Measurements from ENCODE around the genes THOC1, COLEC12 and MYOM1.

GRCh38 chr18:210780-212064 lies 52.9 kb downstream of the USP14 start:
- PRO-cap, 2 experiments: no peak in any of the 2 experiments

DNA sequence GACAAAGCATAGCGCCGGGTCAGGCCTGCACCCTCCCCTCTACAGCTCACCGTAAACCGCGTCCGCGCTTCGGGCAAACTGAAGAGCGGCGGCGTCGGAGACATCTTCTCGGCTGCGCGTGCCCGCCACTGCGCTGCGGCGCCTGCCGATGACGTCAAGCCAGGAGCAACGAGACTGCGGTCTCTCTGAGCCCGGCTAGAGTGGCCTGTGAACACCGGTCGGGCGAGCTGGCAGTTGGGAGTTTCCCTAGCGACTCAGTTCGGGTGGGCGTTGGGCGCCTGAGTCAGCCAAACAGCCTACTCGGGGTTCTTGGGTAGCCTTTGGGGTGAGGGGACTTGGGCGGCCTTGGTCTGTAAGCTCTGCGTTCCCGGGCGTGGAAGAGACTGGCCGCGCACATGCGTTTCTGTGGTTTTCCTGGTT lies at the start of gene THOC1:
TSS of gene THOC1 (minus strand) at position 132 of the 420 bp plus-strand sequence.
- PRO-cap, 2 experiments: peak in 1 of 2 experiments; most common plus-strand start position 208 of the sequence (in 1); most common minus-strand start position 130 of the sequence (in 1)

DNA sequence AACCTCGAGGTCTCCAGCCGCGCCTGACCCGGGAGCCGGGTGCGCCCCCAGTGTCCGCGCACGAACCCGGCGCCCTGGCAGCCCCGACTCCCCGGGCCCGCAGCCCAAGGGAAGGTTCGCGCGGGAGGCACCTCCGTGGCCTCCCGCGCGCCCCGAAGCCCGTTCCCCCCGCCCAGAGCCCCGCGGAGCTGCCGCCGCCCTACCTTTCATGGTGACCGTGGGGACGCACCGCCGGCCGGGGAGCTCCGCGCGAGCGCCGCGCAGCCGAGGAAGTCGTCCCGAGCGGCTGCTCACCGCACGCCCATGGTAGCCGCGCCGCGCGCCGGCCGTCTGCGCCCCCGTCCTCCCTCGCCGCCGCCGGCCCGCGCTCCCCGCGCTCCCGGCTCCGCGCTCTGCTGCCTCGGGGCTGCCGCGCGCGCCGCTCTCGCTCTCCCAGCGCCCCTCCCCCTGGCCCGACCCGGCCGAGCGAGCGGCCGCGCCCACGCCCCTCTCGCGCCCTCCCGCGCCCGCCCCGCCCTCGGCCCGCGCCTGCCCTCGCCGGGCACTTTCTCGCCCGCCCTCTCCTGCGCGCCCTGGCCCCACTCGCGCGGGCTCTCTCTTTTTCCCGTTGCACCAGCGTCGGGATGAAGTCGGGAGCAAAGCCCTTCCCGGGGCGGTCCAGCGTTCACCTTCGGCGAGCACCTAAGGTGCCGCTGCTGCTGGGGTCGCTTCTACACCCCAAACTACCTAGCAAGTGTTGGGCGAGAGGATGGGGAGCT lies at the start of gene COLEC12:
TSS of gene COLEC12 (minus strand) at position 397 of the 758 bp plus-strand sequence.
- PRO-cap, 2 experiments: peak in 1 of 2 experiments; most common plus-strand start position 610 of the sequence (in 1); most common minus-strand start position 397 of the sequence (in 1)

- PRO-cap, 2 experiments: no peak in any of the 2 experiments
These were observed 14.8 kb upstream of the COLEC12 start for GRCh38 chr18:515108-515911.

GRCh38 chr18:659517-659803 lies 2.0 kb downstream of the TYMS start:
- PRO-cap, 2 experiments: no peak in any of the 2 experiments

DNA sequence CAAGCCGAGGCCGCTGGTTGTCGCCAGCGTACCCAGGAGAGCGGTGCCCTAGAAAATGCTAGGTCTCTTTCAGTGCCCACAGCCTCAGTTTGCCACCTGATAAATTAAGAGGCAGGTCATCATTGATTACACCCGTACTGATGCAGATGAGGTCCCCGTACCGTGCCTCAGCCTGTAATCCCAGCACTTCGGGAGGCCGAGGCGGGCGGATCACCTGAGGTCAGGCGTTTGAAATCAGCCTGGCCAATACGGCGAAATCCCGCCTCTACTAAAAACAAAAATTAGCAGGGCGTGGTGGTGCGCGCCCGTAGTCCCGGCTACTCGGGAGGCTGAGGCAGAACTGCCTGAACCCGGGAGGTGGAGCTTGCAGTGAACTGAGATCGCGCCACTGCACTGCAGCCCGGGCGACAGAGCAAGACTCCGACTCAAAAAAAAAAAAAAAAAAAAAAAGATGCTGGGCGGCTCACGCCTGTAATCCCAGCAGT lies 656 bp upstream of the ENOSF1 start:
- PRO-cap, 2 experiments: no peak in any of the 2 experiments

DNA sequence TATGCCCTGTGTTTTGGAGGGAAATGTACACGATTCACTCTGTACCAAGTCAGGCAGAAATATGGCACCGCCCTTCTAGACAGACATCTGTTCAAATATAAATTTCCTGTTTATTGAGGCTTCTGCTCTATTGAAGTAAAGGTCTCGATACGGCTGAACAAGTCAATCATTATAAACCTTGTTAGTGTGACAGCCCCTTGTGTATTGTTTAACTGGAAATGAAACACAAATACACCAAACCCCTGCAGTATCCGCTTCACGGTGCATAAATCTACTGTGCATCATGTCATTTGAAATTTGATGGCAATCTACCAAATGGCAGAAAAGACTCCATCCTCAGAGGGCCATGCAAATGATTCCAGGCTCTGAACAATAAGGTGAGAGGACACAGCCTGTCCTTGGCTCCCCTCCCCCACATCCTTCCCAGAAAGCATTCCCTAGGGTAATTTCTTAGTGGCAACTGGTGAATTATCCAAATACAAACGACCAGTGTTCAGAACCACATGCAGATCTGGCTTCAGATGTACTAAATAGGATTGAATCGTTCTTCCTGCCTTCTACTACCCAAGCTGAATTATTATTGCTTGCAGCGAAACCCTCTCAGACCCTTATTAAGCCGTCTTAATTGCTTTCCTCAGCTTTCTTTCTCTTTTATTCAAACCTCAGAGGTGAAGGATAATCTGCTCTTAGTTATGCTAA lies 80.6 kb downstream of the ADCYAP1 start:
- PRO-cap, 2 experiments: no peak in any of the 2 experiments

GRCh38 chr18:2087949-2088272 lies 483.4 kb downstream of the METTL4 start:
- PRO-cap, 2 experiments: no peak in any of the 2 experiments

DNA sequence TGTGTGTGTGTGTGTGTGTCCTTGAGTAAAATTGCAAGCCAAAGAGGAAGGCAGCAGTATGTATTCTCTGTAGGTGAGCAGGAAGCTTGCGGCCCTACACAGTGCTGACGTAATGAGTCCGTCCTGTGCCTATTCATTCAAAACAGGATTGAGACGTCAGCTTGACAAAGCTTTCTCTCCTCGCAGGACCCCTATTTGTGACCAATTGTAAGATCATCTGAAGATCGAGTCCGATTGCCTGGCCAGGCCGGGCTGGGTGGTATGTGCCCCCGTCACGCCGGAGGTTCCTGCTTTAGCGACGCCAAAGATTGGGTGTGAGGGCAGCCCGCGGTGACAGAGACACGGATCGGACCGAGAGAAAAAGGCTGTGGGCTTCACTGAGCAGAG lies 220.3 kb downstream of the METTL4 start:
- PRO-cap, 2 experiments: no peak in any of the 2 experiments

DNA sequence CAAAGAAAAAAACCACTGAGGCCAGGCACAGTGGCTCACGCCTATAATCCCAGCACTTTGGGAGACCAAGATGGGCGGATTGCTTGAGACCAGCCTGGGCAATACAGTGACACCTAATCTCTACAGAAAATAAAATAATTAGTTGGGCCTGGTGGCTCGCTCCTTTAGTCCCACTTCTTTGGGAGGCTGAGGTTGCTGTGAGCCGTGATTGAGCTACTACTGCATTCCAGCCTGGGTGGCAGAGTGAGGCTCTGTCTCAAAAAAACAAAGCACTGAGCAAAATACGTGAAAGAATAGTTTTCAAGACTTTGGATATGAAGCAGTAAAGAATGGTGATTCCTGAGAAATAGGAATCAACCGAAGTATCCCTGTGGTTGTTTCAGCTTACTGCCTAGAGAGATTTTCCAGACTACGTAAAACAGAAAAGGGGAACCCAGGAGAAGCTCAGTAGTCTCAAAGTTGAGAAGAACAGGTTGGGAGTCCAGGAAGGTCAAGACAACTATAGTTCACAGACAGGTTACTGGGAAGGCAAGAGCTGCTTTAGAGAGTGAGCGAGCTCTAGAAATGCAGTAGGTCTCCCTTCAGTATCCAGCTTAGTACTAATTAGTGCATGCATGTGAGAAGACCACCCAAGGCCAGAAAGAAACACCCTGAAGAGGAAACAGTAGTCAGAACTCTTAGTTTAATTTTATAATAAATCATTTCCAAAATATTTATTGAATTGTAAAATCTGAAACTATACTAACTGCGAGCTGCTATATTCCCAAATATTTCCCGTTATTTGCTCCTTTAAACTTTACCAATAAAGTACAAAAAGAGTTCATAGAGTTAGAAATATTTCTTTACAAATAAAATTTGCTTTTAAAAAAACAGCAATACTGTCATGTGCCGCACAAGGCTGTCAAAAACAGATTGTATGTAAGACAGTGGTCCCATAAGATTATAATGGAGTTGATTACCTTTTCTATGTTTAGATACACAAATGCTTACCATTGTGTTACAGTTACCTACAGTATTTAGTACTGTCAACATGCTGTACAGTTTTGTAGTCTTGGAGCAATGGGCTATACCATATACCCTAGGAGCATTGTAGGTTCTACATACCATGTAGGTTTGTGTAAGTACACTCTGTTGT lies 55.1 kb upstream of the EMILIN2 start:
- PRO-cap, 2 experiments: no peak in any of the 2 experiments

- PRO-cap, 2 experiments: no peak in any of the 2 experiments
These were observed 47.4 kb downstream of the EMILIN2 start for GRCh38 chr18:2894131-2894706.

DNA sequence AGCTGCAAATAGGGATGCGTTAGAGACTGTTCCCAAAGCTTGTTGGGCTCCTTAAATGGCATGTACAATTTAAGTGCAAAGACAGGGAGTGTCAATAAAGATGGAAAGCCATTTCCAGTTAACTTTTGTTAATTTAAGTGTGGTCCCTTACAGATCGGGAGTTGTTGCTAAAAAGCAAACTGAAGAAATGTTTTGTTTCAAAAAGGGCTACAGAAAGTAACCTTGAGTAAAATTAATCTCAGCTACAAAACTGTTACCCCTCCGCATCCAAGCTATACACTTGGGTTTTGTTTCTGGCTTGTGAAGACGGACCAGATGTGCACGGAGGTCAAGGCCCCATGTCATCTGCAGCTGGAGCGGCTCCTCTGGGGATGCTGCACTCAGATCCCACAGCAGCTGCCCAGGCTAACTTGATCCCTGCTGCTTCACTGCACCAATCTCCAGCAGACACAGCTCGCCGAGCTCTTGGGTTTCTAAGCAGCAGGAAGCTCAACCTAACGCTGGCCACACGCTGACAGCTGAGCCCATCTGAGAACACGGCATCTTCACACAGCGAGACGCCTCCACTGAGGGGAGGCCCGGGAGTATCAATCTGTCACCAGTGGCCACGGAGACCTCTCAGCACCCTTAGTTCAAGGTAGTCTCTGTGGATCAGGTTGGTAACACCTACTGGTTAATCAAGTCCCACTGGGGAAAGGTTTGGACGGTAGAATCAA lies 67.3 kb downstream of the EMILIN2 start:
- PRO-cap, 2 experiments: no peak in any of the 2 experiments

DNA sequence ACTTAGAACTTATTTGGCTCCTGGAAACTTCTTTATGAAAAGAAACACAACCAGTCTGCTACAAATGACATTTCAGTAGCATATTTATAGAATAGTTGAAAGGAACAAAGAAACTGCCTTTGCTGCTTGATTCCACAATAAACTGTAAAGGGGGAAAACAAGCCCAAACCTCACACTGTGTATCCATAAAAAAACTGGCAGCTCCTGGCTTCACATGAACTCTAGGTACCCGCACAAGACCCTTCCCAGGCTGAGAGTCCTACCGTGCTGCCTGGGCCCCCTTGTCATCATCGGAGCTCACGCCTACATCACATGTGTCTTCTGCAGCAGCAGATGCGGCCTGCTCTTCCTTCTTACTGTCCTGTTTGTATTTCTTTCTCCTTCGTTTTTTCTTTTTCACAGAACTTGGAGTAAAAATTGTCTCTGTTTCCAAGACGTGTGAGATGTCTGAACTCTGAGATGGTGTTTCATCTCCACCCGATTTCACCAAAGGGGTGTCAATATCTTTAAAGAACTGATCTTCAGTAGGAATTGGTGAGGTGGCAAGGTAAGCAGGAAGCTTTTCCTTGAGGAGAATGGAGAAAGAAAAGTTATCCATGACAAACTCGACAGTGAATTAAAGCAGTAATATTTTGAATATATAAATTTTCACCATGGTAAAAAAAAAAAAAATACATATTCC lies 62.0 kb downstream of the LPIN2 start:
- PRO-cap, 2 experiments: no peak in any of the 2 experiments

DNA sequence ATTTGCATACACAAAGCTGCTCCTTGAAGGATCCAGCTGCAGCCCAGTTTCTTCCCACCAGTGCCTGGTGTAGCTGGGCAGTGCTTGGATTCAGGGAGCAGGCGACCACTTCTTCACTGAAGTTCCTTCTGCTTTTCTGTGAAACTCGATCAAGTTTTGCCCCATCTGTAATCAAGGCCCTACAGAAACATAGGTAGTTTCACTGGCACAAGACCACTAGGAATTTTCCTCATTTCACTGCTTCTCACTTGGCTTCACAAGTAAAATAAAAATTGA lies 1.7 kb upstream of the LPIN2 start:
- PRO-cap, 2 experiments: no peak in any of the 2 experiments

- PRO-cap, 2 experiments: no peak in any of the 2 experiments
These were observed 2.2 kb upstream of the LPIN2 start for GRCh38 chr18:3014939-3015752.

- PRO-cap, 2 experiments: no peak in any of the 2 experiments
These were observed at the start of gene MYOM1 for GRCh38 chr18:3219148-3220176. Gene MYOM1, minus strand, starts transcription at chr18:3219968.

DNA sequence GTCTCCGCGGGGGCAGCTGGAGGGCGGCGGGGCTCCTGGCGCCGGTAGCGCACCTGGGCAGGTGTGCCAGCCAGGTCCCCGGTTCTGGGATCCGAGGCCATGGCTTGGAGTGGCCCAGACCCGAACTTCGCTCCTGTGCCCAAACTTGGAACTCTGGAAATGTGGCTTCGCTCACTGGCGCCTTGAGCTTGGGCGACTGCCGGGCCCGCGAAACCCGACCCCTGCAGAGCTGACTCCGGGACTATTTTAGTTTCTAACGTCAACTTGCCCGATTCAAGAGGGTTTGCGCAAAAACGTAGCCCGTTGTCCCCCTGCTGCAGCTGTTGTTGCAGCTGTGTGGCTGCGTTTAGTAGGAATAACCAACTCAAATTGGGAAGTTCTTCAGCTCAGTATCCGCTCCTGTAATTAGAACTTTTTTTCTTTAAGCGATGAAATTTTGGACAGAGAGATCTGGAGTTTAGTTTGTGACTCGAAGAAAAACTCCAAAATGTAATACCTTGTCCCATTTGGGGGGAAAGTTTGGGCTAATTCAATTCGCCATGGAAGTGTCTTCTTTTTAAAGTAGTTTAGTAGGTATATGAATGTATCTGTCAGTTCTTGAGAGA lies 458 bp downstream of the MYL12A start:
- PRO-cap, 2 experiments: no peak in any of the 2 experiments

DNA sequence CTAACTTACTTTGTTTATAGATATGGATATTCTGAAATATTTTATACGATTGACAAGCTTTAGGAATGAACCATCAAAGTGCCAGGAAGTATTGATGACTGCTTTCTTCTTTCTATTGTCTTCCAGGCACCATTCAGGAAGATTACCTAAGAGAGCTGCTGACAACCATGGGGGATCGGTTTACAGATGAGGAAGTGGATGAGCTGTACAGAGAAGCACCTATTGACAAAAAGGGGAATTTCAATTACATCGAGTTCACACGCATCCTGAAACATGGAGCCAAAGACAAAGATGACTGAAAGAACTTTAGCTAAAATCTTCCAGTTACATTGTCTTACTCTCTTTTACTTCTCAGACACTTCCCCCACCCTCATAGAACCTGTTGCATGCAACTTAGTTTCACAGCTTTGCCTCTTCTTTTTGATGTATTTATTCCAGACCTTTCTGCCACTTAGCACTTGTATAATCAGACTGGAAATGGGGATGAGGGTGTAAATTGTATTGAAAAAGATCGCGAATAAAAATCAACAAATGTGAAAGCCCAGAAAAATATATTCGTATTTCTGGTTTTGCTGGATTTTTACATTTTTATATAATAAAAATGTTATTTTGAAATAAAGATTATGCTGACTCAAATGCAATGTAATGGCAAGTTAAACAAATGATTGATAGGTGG lies 15.8 kb downstream of the MYL12B start:
- PRO-cap, 2 experiments: no peak in any of the 2 experiments

DNA sequence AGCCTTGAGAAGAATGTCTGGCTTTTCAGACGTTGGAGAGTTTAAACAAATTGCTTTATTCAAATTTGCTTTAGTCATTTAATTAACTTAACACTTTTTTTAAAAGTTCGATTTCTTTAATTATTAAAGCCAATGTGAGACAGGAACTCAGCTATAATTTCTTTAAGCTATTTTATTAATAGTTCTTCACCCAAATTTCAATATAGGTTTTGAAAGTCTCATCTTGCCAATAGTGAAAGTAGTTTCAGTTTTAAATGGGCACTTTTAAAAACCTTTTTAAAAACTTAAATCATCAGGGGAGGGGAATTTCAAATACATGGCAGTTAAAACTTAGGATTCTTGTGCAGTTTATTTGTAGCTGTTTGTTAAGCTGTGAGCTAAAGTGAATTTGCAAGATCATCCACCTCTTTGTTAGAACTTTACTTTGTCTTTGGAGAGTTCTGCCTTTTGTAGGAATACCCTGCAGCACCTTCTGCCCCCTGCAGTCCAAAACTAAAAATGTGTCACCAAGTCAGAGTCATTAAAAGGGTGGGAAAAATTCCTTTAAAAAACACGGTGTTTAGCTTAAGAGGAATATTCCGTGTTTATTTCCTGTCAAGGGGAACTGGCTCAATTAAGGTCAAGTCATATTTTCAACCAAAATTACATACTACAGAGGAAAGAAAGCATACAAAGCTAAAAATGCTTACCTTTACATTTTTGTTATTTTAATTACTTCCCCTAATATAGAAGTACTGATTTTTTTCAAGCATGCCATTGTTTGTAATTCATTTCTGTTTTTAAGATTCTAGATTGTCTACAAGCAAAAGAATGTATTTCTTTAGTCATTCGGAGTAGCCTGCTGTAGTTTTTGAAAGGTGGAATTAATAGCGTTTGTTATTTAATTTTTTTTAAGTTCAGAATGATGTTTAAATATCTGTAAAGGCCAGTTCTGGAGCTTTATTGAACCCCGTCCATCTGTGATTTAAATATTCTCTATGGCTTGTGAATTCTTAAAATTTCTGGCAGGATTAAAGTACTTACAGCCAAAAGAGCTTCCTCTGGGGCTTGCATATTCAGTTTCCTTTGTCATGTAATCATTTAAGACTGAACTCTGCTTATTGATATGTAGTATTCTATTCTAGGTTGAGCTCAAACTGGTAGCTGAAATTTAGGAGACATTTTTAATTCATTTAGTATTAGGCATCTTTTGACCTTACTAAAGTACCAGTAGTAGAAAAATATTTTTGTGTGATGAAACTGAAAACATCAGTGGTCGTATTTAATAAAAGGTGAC lies 4.9 kb downstream of the TGIF1 start:
- PRO-cap, 2 experiments: peak in 1 of 2 experiments; most common minus-strand start position 421 of the sequence (in 1)

DNA sequence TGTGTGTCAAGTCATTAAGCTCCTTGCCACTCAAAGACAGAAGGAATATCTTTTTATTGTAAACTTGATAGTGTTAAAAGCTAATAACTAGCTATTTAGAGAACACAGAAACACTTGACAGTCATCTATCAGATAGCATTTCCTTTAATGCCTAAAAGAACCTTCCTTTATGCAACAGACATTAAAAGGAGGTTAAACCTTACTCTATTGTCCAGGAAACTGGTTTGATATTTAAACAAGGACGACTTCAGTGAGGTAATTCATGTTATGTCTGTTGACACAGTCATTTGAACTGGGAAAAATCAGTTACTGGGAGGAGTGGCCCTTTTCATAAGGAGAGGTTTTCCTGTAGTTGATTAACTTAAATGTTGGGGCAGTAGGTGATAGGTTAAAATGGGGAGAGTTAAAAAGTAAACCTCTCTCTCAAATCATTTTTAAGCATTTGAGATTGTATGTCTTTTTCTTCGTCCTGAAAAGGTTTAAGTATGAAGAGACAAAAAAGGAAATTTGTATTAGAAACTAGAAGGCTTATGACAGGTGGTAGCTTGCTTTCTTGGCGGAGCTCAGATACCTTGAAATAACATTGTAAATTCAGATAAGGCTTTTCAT lies 6.8 kb downstream of the TGIF1 start:
- PRO-cap, 2 experiments: no peak in any of the 2 experiments

Measured in cerebral cortex (tissue), 2 donors.